ENCODE results near the gene ERCC3.

- PRO-cap, result no peak
These were observed 97.9 kb downstream of the TEX51 start for GRCh38 chr2:126996536-126997089.

- PRO-cap, result no peak
These were observed 42.1 kb downstream of the BIN1 start for GRCh38 chr2:127064484-127065554.

DNA sequence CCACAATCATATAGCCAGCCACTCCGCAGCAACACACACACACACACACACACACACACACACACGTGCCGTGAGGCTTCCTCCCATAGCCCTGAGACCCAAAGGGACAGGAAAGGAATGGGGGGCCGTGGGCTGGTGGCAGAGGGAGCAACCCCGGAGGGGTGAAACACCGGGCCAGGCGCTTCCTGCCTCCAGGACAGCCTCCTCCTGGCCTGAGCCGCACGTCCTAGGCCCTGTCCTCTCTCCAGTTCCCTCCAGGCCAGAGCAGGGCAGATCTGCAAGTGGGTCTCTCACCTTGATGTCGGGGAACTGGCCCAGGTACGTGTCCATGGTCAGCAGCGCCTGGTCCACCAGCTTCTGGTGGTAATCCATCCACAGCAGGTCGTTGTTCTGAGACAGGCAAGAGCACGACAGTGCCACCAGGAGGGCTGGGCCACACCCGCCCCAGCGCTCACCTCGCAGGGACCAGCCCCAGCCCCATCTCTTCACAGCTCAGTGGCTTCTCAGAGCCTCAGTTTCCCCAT lies 37.2 kb downstream of the BIN1 start:
- PRO-cap, result no peak

DNA sequence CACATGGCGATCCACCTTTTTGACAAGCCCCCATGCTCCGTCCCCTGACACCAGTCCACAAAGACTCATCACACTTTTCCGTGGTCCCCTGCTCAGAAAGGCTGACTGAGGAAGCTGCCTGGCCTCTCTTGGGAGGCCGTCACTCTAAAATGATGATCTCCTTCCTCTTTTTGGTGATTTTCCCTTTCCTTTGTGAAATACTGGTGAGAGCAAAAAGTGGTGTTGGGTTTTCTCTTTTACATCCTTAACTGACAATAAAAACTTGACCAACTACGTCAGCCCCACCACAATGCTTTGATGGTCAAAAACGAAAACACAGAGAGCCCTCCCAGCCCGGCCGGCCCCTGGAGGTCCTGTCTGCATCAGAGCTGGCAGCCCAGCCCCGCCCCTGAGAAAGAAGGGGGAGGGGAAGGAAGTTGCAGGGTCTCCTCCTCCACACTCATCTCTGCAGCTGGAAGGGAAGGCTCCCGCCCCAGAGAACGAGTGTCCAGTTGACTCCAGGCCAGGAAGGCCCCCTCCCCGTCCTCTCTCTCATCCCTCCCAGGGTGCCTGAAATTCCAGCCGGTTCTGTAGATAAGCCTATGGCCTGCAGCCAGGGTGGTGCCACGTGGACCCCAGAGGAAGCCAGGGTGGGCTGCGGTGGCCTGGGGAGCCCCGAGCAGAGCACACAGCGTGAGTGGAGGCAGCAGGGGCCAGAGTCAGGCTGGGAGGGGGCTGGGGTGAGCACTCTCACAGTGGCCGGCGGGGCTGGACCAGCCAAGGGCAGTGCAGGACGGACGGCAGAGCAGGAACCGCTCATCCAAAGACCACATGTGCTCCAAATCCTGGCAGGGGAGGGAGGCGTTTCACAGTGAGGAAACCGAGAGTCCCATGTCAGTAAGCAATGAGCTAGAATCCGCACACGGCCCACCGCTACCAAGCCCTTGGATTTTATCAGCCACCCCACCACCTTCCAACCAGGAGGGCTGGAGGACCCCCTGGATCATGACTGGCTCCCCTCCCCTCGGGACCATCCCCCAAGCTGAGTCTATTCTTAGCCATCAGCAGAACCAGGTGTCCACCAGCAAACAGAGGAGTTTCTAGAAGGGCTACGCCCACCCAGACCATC lies 19.7 kb downstream of the BIN1 start:
- PRO-cap, result no peak

- PRO-cap, result bidirectional peak, plus-strand start at chr2:127105949, minus-strand start at chr2:127105940
These were observed 1.0 kb downstream of the BIN1 start for GRCh38 chr2:127105529-127106685.

DNA sequence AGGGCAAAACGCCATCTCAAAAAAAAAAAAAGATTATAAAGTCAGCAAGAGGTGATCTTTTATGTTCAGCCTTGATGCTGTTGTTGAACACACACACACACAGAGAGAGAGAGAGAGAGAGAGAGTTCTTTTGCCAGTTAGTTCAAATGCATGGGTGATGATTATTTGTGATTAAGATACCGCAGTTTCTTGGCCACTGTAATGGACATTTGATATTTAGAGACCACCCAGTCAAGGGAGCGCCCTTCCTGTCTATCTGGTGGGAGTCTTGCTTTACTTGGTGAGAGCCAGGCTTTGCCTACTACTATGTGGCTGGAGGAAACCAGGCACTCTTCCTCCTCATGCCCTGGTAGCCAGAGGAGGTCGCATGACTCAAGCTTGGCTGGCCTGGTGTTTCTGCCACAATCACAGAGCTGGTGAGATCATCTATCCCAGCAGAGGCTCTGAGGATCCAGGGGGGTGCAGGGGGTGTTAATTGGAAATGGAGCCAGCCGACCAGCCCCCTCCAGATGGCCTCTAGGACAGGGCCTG lies 46.6 kb upstream of the BIN1 start:
- PRO-cap, result no peak

- PRO-cap, result bidirectional peak, plus-strand start at chr2:127293915, minus-strand start at chr2:127293905; bidirectional peak, plus-strand start at chr2:127294205, minus-strand start at chr2:127294144
These were observed at the start of gene ERCC3 for GRCh38 chr2:127293352-127294450. Gene ERCC3, minus strand, starts transcription at chr2:127294144.

- PRO-cap, result no peak
These were observed 16.7 kb downstream of the MAP3K2 start for GRCh38 chr2:127370903-127371641.

- PRO-cap, result no peak
These were observed 1.5 kb downstream of the MAP3K2 start for GRCh38 chr2:127386200-127386653.

GRCh38 chr2:127388407-127388903 lies 680 bp upstream of the MAP3K2 start:
- PRO-cap, result no peak

GRCh38 chr2:127418570-127419116 lies 416 bp downstream of the PROC start:
- PRO-cap, result no peak

- PRO-cap, result no peak
These were observed 1.7 kb downstream of the PROC start for GRCh38 chr2:127419889-127420384.

DNA sequence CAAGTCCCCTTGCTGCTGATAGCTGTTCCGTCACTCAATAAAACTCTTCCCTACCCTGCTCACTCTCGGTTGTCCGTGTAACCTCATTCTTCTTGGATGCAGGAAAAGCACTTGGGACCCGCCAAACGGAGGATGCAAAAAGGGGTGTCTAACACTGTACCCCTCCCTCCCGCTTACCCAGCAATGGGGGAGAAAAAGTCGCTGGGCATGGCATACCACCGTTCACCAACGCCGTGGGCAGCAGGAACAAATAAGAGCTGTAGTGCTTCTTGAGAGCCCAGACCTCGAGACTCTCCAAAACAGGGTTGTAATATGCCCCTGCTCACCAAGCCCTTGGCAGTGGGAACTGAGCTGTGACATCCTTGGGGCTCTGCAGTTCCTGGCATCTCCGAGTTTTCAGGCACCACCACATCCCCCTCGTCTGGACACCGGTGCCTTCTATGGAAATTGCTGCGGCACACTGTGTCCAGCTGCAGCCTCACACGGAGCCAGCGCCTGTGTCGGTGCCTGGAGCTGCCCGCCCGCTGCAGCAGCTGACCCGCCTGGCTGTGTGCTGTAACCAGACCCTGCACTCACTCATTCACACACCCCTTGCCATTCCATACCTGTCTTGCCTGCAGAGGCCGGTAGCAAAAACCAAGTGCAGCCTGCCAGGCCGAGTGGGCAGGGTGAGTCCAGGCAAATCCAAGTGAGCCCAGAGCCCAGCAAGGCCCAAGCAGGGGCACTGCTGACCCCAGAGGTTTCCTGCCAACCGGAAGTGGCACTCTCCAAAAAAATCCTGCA lies 11.9 kb downstream of the IWS1 start:
- PRO-cap, result no peak

DNA sequence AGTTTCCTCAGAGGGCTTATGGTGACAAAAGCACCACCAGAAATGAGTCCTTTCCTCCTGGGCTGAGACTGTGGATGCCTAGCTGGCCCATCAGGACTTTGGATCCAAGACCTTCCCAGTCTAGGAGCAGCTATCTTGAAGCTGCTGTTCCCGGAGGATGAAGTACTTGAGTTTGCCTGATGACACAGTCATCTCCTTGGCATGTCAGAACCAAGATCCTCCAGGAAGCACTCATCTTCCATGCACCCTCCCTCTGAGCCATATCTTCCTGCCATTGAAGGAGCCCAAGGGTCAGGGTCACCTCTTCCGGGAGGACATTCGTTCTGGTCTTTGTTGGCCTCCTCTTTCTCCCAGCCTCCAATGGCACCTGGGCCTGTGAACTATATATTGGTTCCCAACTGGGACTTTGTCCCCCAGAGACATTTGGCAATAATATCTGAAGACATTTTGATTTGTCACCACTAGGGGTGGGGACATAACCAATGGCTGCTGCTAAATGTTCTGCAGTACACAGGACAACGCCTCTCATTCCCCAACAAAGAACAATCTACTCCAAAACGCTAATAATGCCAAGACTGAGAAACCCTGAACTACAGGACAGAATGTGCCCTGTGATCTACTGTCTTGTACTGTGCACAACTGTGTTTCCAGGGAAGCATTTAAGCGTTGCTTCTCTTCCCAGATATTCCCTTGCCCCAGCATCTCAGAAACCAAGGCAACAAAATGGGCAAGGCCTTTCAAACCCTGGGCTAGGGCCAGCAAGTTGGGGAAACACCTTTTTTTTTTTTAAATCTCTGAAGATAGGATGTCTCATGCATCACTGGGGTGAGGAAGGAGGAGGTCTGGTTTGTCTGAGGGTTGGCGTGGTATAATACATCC lies 4.1 kb upstream of the MYO7B start:
- PRO-cap, result no peak

DNA sequence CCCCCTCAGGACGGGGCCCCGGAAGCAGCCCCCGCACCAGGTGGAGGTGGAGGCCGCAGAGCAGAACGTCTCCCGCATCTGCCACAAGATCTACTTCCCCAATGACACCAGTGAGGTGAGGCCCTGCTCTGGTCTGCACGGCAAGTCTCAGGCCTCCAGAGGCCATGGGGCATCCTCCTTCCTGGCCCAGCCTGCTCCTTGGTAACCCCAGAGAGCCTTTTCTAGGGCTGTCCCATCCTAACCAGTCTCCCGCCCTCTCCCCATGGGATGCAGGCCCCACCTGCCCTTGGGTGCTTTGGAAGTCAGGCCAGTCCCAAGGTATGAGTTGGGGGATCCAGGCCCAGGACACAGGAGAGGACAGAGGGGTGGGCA lies 12.7 kb upstream of the GPR17 start:
- PRO-cap, result no peak

GRCh38 chr2:127650151-127651031 lies 4.4 kb downstream of the GPR17 start:
- PRO-cap, result no peak

- PRO-cap, result no peak
These were observed 5.9 kb downstream of the GPR17 start for GRCh38 chr2:127651389-127652748.

DNA sequence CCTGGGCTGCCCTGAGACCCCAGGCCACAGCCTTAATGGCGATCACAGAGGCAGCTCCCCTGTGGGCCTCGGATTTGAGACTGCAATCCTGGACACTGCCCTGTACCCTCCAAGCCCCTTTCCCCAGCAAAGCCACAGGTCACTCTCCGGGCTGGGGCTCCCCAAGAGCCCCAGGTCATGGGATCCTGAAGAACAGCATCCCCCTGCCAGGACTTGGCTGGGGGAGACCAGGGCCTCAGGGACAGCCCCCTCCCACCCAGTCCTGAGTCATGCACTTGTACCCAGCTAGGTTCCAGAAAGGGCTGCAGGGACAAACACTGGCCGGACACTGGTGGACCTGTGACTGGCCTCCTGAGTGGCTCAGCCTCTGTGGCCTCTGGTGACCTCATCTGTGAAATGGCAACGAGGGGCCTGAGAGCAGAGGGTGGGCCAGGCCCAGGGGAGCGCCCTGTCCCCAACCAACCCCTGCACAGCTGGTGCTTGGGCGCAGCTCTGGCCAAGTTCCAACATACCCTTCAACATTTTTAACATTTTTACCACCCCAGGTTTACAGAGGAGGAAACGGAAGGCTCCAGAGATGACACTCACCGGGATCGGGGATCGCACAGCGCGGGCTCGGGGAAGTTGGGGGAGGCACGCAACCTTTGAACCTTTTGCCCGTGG lies 1.2 kb downstream of the LIMS2 start:
- PRO-cap, result no peak

- PRO-cap, result no peak
These were observed 3.6 kb upstream of the LIMS2 start for GRCh38 chr2:127678897-127679340.

- PRO-cap, result no peak
These were observed 2.0 kb downstream of the SFT2D3 start for GRCh38 chr2:127703296-127703761.

Data from progenitor cell of endocrine pancreas (in vitro differentiated cells).